ENCODE measurements around a stretch of chr1.

DNA sequence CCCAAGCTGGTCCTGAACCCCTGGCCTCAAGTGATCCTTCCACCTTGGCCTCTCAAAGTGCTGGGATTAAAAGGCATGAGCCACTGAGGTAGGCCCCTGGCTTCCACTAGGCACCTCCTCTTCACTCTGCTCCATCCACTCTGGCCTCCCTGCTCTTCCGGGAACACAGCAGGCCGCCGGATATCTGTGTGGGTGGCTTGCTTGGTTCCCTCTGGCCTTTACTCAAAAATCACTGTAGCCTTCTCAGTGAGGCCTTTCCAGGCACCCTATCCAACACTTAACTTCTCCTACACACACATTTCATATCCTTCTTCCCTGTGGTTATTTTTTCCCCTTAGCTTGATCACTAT lies 46.5 kb downstream of the H3-3A start:
- PRO-cap, result no peak

GRCh38 chr1:226110347-226111320 lies 48.1 kb downstream of the H3-3A start:
- PRO-cap, result bidirectional peak, plus-strand start at chr1:226110451, minus-strand start at chr1:226110297; bidirectional peak, plus-strand start at chr1:226110764, minus-strand start at chr1:226110658

DNA sequence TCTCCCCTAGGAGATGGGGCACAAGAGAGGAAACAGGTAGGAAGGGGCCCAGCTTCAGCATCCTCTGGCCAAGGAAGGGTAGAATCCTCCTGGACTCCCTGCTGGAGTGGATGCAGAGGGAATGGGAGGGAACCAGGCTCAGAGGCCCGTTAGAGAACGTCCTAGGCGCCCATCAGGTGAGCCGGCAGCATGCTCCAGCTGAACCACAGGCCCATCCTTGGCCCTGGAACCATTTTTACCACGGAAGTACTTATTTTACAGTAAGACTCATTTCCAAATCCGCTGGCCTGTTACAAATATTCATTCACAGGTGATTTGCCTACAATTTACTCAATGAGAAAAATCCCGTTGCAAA lies 58.1 kb downstream of the H3-3A start:
- PRO-cap, result no peak

GRCh38 chr1:226308087-226309070 lies 585 bp downstream of the LIN9 start:
- PRO-cap, result no peak

DNA sequence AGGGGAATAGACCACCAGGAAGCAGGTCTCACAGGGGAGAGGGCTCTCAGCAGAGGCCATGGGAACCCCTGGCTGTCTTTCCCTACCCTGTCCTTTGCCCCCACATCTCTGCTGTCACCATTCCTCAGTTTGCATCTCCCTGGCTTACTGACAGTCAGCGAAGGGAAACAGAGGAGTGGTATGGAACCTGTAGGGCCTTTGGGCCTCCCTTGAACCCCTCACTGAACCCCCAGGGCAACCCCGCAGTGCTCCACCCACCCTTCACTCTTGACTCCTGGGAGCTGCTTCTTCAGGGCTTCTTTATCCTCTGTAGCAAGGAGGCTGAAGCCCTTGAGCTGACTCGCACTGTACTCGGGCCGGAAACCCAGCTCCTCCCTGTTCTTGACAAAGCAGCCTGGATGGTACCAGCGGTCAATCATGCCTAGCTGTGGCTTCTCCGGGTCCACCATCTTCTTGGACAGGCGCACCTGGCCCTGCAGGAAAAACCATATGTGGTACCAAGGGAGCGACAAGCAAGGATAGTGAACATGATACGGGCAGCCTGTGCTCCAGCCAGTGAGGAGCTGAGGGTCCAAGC lies 17.7 kb downstream of the PARP1 start:
- PRO-cap, result no peak

DNA sequence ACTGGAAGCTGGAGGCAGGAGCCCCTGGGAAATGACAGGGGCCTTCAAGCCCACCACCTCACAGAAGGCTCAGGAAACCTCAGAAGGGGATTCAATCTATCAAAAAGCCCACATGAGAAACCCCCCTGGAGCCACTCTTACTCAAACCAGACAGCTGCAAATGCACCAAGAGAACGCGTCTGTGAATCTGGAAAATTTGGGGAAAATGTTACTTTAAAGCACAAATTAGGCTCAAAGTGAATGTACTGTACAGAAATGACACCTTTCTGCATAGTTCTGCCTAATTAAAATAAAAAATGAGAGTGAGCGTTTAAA lies 912 bp downstream of the PARP1 start:
- PRO-cap, result no peak

DNA sequence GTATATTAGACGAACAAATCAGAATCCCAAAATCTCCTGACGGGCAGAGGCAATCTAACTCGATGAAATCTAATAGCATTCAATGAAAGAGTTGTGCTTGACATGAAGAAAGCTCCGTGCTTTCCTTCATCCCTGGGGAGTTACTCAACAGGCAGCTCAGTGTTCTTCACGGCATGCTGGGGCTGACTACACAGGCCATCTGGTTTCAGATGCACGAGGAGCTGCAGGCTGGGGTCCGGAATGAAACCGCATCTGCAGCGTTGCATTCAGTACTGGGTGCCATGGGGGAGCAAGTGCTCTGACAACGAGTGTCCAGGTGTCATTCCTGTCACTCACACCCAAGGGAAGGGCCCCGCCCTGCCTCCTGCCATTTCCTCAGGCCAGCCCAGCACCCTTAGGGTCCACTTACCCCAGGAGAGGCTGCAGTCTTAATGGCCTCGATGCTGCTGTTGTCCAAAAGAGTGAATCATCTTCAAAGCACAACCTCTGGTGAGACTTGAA lies 61.3 kb downstream of the STUM start:
- PRO-cap, result no peak

- PRO-cap, result no peak
These were observed 78.0 kb downstream of the STUM start for GRCh38 chr1:226626332-226627105.

DNA sequence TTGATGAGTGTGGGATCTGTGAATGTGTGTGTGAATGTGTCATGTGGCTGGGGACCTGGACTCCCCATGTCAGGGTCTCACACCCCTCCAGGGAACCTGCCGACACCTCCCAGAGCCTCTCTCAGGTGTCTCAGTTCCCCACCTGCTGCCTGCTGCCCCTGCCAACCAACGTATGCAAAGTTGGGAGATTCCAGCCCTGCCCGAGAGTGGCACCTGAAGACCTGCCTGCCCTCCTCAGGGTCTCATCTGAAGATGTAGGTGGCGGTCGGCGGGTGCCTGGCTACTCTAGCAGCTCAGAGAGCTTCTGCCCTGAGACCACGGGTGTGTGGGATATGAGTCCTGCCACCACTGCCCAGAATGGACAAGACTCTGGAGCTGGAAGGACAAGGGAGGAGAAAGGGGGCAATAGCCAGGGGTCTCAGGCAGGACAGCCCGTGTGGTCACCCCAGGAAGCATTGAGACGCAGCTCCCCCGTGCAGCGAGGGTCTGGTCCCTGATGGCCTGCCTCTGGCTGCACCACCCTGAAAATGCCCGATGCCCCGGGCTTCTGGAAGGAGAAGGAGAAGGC lies 88.6 kb downstream of the STUM start:
- PRO-cap, result no peak

- PRO-cap, result no peak
These were observed 93.1 kb downstream of the ITPKB start for GRCh38 chr1:226645730-226646592.

DNA sequence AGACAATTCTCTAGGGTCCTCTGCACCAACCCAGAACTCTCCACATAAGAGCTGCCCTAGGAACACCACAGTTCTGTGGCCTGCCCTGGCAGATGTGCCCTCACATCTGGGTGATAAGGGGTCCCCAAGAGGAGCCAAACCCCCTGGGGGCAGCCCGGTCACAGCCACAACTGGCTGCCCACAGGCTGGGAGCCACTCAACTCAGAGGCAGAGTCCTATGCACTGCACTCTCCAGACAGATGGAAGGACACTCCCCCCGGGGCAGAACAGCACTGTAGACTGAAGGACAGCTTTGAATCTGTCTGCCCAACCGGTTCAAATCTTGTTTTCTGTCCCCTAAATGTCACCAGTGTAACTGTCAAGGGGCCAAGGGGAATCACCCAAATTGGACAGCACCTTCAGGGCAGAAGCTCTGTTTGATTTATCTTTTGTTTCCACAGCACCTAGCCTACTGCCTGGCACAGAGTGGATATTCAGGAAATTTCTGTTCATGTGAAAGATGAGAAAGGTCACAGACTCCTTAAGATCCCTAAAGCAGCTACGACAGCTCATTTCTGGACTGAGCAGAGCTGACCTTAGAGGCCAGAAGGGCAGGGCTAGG lies 41.2 kb downstream of the ITPKB start:
- PRO-cap, result no peak

DNA sequence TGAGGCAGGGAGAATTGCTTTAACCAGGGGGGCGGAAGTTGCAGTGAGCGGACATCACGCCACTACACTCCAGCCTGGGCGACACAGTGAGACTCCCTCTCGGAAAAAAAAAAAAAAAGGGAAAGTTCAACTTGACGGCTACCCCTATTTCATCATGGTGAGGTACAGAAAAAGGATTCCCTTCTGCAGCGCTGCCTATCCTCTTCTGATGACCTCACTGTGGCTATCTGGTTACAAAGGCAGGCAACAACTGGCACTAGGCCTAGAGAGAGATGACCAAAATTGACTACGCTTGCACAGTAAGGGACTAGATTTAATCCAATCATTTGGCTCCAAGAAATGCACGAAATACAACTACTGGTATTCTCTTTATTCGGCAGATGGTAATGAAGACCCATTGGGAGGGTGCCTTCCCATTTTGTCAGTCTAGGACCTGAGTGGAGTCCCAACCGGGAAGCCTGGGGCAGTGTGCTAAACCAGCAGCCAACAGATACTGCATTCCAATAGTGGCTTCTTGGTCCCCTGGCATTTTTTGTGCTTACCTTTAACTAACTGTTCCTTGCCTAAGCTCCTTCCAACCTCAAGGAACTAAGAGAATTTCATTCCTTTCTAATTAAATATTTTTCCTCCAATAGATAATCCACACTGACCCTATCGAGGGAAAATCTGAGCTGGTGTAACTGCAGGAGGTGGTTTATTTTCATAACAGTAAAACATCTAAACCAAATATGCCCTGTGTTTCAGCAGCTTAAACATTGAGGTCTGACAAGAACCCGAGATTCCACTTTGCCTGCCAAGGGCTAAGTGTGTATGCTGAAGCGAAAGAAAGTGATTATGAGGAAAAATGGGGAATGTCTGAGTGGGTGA lies 36.6 kb downstream of the ITPKB start:
- PRO-cap, result no peak

DNA sequence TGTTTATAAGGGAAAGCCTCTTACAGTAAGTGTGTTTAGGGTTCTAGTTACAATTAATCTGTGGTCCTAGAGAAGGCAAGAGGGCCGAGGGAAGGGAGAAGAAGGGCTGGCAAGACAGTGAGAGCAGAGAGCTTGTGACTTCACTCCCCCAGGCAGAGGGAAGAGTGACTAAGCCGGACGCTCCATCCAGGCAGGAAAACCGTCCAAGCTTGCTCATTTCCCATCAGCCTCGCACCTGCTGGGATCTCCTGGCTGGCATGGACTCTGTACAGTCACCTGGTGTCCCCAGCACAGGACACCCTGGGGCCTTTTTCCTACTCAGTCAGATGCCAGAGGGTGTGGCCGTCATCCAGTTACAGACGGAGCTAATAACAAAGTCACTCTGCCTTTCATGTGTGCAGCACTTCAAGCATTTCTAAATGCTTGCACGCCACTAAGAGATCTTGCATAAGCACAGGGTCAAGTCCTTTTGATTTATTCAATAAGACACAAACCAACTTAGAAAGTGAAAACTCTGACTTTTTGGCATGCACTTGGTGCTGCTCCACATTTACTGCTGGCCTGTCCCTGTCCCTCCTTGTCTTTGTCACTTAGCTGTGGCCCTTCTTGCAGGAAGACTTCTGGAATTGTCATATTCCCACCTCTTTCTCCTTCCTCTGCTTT lies 55.3 kb upstream of the PSEN2 start:
- PRO-cap, result no peak

DNA sequence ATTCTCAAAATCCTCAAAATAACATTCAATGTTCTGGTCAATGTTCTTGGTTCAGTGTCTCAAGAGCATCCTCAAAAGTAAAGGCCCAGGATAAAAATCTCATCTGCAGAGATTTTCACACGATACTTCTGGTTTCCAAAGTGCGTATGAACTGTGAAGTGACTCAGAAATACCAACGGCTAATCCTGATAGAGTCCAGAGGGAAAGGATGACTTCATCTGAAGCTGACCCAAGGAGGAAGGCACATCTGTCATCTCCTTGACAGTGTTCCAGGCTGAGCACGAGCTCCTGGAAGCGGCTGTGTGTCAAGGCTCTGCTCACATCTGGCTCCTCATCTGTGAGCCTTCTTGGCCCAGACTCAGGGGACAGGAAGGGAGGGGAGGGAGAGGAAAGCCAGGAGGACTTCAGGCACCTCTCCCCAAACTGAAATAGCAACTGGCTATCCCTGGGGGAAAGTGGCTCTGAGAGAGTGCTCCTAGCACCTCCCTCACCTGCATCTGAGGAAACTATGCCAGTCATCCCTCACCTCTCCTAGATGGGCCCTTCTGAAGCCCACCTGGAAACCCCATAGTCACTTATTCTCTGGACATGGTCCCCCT lies 49.1 kb upstream of the PSEN2 start:
- PRO-cap, result no peak

DNA sequence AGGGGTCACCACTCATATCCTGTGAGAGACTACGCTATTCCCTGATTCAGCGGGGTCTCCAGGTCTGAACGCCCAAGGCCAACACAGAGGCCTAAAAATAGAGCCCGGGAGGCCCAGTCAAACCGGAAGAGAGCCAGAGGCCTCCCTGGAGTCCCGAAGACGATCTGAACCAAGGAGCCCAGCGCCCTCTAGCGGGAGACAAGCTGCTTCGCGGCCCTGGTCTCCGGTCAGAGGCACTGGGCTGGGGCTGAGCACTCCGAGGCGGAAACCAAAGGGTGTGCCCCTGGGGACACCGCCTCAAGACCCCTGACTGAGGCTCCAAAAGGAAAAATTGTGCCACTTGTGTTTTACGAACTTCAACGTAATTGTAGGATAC lies 42.4 kb upstream of the PSEN2 start:
- PRO-cap, result no peak

GRCh38 chr1:226872259-226872996 lies 2.0 kb downstream of the PSEN2 start:
- PRO-cap, result no peak

DNA sequence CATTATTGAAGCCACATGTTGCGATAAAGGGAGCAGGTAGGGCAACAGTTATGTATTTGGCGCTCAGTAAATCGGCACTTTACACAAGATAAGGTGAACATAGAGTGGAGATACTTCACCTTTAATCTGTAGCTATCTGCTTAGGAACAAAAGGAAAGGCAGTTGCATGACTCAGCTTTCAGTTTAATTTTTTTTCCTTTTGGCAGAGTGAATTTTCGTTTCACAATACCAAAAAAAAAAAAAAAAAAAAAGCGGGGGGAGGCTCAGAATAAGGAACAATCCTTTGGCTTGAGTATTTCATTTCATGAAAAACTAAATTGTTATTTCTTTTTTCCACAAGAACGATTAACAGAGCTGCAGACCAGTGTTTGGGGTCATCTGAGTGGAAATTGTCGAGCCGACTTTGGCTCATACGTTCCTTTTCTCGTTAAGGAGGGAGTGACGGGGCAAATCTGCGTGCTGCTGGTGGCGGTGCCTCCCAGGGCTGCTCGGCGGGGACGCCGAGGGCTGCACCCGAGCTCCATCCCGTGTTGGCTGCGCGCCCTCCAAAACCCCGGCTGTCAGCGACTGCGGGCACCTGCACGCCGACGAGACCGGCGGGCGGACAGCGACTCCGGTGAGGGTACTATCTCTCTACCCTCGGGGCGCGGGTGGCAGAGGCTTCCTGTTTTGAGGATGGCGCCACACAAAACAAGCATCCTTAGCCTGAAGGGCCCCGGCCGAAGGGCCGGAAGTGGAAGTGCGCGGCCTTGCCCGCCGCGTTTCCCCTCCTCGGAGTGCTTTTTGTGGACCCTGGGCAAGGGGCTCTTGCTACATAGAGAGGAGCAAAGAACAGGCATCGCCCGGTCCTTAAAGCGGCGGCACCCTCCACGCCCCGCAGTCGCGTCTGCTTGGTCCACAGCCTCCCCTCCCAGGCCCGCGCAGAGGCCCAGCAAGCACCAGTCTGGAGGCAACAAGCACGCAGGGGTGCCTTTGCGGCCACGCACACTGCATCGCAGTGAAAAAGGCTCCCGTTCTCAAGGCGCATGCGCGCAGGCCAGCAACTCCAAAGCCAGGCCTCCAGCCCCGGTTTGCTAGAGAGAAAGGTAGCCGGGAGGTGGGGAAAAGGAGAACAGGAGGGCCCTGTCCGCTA lies 752 bp upstream of the COQ8A start:
- PRO-cap, result unidirectional peak, minus-strand start at position 888 of the sequence; bidirectional peak, plus-strand start outside the sequence, minus-strand start at position 999 of the sequence

DNA sequence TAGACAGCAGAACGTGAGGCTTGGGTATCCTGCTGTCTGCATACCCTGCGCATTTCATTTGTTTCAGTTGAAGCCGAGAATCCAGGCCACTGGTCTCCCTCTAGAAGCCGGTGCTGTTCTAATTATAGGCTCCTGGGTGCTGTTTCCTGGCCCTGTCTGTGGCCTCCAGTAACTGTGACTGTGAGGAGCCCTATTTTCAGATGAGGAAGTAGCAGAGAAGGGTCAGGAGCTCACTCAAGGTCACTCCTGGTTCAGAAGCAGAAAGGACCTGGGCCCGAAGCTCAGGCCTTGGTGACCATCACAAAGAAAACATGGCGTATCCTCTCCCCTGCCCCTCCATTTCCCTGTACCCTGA lies 24.0 kb downstream of the COQ8A start:
- PRO-cap, result no peak

- PRO-cap, result no peak
These were observed 39.4 kb downstream of the COQ8A start for GRCh38 chr1:226979264-226980181.

GRCh38 chr1:227061530-227062494 lies 121.7 kb downstream of the COQ8A start:
- PRO-cap, result no peak